Measurements from ENCODE around the genes ENTPD5, VSX2, NPC2, DLST and NEK9.

DNA sequence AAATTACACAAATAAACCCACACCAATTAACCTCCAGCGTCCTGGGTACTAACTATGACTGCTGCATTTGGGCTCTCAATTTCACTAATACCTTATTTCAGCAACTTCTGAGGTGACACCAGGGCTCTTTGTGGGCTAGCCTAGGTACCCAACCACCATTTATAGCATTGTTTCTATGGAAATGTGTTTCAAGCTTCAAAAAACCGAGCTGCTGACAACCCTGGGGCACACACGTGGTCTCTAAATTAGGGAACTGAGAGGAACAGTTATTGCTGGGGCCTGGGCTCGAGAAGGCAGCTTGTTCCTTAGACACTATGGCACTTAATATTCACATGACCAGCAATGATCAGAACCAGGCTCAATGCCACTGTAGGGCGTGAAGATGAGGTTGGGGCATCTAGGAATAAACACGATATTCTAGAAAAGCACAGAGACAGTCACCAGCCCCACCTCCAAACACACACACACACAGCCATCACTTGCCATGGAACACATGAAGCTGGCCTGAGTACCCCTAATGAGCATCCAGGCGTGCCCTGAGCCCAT lies 10.6 kb upstream of the MIDEAS start:
- PRO-cap, result no peak
- RAMPAGE, long total RNA, 4 experiments, result no peak in any of the 4 experiments

DNA sequence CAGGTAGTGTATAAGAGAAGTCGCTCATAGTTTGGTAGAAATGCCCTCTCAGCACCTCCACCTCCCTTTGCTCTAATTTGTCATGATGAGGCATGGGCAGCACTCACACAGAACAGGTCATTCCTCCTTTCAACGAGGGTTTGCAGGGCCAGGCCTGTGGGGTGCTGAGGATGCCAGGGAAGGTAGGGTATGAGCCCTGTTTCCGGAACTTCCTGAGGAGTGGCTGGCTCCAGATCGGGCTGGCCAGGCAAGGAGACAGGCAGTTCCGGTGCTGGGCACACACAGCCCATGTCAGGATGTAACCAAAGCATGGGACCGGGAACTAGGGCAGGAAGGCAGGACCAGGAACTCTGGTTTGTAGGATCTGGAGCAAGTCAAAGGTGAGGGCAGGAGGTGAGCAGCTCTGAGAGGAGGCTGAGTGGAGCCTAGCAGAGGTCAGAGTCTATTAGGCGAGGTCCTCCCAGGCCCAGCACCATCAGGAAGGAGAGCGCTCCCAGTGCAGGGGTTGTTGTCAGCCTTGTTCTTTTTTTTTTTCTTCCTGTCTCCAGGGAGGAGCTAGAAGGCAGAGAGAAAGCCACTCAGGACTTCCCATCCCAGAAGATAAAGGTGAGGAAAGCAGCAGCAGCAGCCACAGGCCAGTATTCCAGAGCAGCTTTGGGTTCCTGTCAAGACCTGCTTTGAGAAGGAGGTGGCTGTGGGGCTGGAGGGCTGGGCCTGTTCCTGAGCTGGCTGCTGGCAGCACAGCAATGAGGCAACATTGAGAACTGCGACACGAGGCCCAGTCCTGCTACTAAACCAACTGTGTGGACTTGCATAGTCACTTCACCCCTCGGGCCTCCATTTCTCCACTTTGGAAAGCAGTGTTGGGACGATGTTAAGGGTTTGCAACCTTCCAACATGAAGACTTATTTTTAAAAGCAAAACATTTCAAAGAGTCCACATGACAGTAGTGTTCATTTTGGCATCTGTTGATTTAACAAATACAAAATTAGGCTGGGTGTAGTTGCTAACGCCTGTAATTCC lies 42.5 kb upstream of the MIDEAS start:
- PRO-cap, result bidirectional peak, plus-strand start at position 232 of the sequence, minus-strand start at position 191 of the sequence; bidirectional peak, plus-strand start at position 631 of the sequence, minus-strand start at position 656 of the sequence
- RAMPAGE, long total RNA, 4 experiments, result no peak in any of the 4 experiments

DNA sequence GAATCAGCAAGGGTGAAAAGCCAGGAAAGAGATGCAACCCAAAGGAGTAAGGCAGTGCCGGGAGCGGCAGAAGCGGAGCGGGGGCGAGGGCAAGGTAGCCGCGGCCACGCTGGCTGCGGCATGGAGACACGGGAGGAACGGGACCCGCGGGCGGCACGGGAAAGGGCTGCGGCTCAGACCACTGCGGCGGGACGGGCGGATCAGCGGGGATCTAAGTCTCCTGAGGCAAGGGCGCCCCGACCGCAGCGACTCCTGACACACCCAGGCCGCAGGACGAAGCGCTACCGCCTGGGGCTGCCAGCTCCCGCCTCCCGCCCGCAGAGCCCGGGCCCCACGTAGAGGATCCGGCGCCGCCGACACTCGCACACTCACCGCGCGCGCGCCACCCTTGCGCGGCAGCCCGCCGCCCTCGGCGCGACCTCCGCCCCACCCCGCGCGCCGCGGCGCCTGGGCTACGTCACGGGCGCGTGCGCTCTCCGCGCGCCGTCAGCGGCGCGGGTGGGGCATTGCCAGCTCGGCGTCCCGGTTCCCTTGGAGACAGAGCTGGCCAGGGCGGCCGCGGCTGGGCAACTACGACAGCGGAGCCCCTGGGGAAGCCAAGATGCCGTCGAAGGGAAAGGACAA lies at the start of gene ENTPD5:
TSS of gene ENTPD5 (minus strand) at position 411 of the 624 bp plus-strand sequence.
- PRO-cap, result bidirectional peak, plus-strand start at position 97 of the sequence, minus-strand start at position 122 of the sequence; bidirectional peak, plus-strand start at position 540 of the sequence, minus-strand start at position 362 of the sequence
- RAMPAGE, long total RNA, 4 experiments, result start-site peak on the plus strand in 4 of 4 experiments, centred at positions 471 to 550 of the sequence, 21 to 232 reads per replicate; start-site peak on the minus strand in 1 of 4 experiments, centred at position 418 of the sequence, 80 reads per replicate

GRCh38 chr14:74239168-74239535 lies at the start of gene VSX2:
VSX2 (plus strand) TSS chr14:74239449.
- PRO-cap, result no peak
- RAMPAGE, long total RNA, 4 experiments, result no peak in any of the 4 experiments

- PRO-cap, result no peak
- RAMPAGE, long total RNA, 4 experiments, result no peak in any of the 4 experiments
These were observed 1.6 kb downstream of the VRTN start for GRCh38 chr14:74349741-74350429.

DNA sequence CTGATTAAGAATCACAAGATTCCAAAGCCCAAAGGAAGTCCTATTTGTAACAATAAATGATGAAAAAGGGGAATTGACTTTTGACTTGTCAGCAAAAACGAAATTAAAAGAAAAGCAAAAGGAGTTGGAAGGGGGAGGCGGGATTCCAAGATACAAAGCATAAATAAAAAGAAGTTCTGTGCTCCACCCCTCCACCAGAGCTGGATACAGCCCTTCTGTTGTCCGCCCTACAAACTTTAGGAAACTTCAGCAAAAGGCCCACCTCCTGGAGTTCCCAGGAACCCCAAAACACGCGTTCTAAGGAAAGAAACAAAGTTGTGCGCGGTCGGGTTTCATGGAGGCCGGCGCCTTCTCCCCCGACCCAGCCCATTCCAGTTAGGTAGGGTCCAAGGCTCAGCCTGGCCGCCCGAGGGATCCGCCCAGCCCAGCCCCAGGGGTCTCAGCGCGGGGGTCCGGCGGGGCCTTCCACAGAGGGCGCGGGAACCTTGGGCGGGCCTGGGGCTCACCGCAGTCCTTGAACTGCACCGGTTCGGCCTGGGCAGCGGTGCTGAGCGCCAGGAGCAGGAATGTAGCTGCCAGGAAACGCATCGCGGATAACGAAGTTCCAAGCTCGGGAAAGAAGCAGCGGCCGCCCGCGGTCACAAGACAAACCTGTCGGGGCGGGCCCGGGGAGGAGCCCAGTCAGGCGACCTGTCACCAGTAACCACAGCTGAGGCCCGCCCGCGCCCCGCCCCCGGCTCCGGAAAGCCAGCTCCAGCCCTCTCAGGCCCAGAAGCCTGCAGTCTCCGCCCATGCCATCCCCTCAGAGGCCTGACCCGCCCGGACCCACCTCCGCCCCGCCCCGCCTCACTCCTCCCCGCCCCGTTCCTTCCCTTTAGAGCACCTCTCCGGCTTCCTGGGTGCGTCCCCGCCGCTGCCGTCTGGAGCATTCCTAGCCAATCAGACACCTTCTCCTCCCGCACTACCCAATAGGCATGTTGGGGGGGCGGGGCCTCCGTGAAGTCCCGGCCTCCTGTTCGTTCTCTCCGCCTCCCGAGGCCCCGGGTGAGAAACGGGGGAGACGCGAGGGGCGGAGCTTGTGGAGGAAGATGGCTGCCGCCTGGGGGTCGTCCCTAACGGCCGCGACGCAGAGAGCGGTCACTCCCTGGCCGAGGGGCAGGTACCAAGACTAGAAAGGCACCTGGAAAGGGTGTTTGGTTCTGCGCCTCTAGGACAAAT lies at the start of gene NPC2:
TSS of gene NPC2 (minus strand) at position 619 of the 1,218 bp plus-strand sequence.
- PRO-cap, result unidirectional peak, minus-strand start at position 568 of the sequence; bidirectional peak, plus-strand start at position 771 of the sequence, minus-strand start at position 568 of the sequence; bidirectional peak, plus-strand start at position 1,047 of the sequence, minus-strand start at position 848 of the sequence
- RAMPAGE, long total RNA, 4 experiments, result start-site peak on the plus strand in 4 of 4 experiments, centred at positions 1,067 to 1,072 of the sequence, 317 to 656 reads per replicate; start-site peak on the minus strand in 4 of 4 experiments, centred at positions 616 to 658 of the sequence, 449 to 2,934 reads per replicate

DNA sequence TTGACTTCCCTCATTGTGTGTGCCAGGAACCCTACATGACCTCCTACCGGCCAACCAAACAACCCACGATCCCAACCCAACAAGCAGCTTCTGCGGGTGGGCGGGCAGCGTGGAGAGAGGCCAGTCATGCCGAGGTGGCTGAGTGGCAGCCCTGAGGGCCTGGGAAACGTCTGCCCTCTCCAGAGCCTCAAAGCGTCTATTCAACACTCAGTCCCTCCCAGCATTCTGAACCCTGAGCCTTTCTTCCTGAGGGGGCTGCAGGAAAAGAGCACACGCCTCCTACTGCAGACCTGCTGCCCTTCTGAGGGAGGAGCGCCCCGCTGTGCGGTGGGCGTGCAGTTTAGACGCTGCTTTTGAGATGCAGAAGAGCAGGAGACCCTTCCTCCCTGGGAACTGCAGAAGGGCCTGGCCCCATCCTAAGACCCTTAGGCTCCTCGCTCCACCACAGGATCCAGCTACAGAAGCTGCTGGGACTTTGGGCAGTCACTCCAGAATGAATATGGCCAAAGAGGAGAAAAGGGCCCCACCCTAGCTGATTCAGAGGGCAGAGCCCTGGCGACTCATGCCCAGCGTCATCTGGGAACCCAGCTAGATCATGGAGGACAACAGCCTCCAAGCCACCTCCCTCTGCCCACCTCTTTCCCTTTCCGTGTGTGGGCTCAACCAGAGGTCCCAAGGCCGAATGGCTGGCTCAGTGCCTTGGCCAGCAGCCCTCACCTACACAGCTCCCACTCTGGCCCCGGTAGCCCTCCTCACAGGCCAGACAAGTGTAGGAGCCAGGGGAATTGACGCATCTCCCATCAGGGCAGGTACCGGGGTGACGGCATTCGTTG lies 17.2 kb downstream of the ISCA2 start:
- PRO-cap, result no peak
- RAMPAGE, long total RNA, 4 experiments, result no peak in any of the 4 experiments

DNA sequence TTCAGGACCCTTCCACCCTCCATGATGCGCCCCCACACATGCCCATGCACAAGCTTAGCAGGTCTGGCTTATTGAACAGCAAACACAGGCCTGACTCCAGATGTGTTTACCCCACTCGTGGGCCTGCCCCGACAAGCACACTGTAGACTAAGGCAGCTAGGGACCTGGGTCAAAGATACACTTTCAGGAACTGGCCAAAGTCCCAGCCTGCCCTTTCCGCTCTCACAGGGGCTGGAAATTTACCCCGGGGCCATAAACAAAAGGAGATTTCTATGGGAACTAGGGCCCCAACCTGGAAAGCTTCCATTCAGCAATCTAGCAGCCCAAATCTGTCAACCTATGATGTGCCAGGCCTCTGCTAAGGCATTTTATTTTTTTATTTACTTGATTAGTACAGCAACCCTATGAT lies 41.8 kb downstream of the LTBP2 start:
- PRO-cap, result no peak
- RAMPAGE, long total RNA, 4 experiments, result no peak in any of the 4 experiments

- PRO-cap, result no peak
- RAMPAGE, long total RNA, 4 experiments, result no peak in any of the 4 experiments
These were observed 26.3 kb downstream of the LTBP2 start for GRCh38 chr14:74585657-74586237.

GRCh38 chr14:74612745-74613069 lies 670 bp upstream of the LTBP2 start:
- PRO-cap, result no peak
- RAMPAGE, long total RNA, 4 experiments, result no peak in any of the 4 experiments

- PRO-cap, result no peak
- RAMPAGE, long total RNA, 4 experiments, result no peak in any of the 4 experiments
These were observed 4.7 kb upstream of the LTBP2 start for GRCh38 chr14:74616483-74617355.

DNA sequence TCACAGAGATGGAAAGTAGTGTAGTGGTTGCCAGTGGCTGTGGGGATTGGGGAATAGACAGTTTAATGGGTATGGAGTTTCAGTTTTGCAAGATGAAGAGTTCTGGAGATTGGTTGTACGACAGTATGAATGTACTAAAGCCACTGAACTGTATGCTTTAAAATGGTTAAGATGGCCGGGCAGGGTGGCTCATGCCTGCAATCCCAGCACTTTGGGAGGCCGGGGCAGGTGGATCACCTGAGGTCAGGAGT lies 23.2 kb upstream of the YLPM1 start:
- PRO-cap, result no peak
- RAMPAGE, long total RNA, 4 experiments, result no peak in any of the 4 experiments

GRCh38 chr14:74811500-74811773 lies 48.3 kb downstream of the YLPM1 start:
- PRO-cap, result no peak
- RAMPAGE, long total RNA, 4 experiments, result no peak in any of the 4 experiments

GRCh38 chr14:74881504-74882075 lies at the start of gene DLST:
DLST (plus strand) TSS chr14:74881916.
- PRO-cap, result bidirectional peak, plus-strand start at chr14:74881942, minus-strand start at chr14:74881836
- RAMPAGE, long total RNA, 4 experiments, result start-site peak on the plus strand in 4 of 4 experiments, at chr14:74881906-74881953 at its widest, 69 to 513 reads per replicate

GRCh38 chr14:74890847-74891588 lies 9.3 kb downstream of the DLST start:
- PRO-cap, result no peak
- RAMPAGE, long total RNA, 4 experiments, result no peak in any of the 4 experiments

- PRO-cap, result bidirectional peak, plus-strand start at chr14:75127132, minus-strand start at chr14:75127045
- RAMPAGE, long total RNA, 4 experiments, result start-site peak on the plus strand in 1 of 4 experiments, at chr14:75127090-75127132 at its widest, 9 reads per replicate; start-site peak on the minus strand in 4 of 4 experiments, at chr14:75127010-75127667 at its widest, 12 to 530 reads per replicate
These were observed at the start of gene NEK9 for GRCh38 chr14:75126895-75127824. NEK9 (minus strand) TSS chr14:75127048.

DNA sequence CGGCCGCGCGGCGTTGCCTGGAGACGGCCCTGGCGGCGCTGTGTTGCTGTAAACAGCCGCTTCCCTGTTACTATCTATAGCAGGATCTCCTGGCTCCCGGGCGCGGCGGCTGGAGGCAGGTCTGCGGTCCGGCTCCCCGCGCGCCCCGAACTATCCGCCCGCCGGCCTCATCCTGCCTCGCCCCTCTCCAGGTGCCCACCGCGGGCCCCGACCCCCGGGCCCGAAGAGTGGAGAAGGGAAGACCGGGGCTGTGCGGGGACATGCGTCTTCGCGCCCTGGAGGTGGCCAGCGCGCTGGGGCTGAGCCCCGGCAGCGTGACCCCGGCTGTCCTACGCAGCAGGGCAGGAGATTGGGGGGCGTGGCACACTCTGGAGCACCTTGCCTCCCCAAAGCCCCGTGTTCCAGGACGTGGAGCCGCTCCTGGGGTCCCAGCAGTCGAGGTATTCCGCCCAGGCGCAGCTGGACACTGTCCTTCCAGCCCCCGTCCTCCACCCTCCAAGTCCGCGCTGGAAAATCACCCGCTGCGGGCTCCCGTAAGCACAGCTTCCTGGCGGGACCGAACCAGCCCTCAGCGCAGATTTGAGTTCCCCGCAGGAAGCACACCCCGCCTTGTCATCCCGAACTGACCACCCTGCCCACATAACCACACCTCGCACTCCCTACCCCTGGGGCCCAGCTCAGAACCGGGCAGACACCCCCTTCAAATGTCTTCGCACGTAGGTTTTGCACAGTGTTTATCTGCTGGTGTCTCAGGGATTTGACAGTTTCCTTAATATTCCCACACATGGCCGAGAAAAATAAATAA lies 1.2 kb upstream of the FOS start:
- PRO-cap, result bidirectional peak, plus-strand start at position 103 of the sequence, minus-strand start outside the sequence; bidirectional peak, plus-strand start at position 571 of the sequence, minus-strand start at position 508 of the sequence
- RAMPAGE, long total RNA, 4 experiments, result no peak in any of the 4 experiments

DNA sequence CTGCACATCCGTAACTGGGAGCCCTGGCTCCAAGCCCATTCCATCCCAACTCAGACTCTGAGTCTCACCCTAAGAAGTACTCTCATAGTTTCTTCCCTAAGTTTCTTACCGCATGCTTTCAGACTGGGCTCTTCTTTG lies 1.5 kb downstream of the FOS start:
- PRO-cap, result no peak
- RAMPAGE, long total RNA, 4 experiments, result no peak in any of the 4 experiments

- PRO-cap, result bidirectional peak, plus-strand start at chr14:75282308, minus-strand start at chr14:75282254
- RAMPAGE, long total RNA, 4 experiments, result no peak in any of the 4 experiments
These were observed 3.4 kb downstream of the FOS start for GRCh38 chr14:75281751-75282672.

- PRO-cap, result bidirectional peak, plus-strand start at chr14:75294404, minus-strand start at chr14:75294069; unidirectional peak, plus-strand start at chr14:75294626
- RAMPAGE, long total RNA, 4 experiments, result no peak in any of the 4 experiments
These were observed 15.8 kb downstream of the FOS start for GRCh38 chr14:75294243-75295036.